Frontal cortex (tissue), 2 donors: Measurements from ENCODE around the genes PGAP4, CYLC2 and OR13C9.

- RAMPAGE, long total RNA, result no peak
Observed at GRCh38 chr9:99823654-99824552, 2.2 kb downstream of the NR4A3 start.

- RAMPAGE, long total RNA, result no peak
Observed at GRCh38 chr9:99836047-99836880, 14.6 kb downstream of the NR4A3 start.

GRCh38 chr9:100009648-100010259 is 89.0 kb downstream of the ERP44 start:
- RAMPAGE, long total RNA, result no peak

GRCh38 chr9:100296756-100297615 is 55.8 kb downstream of the TEX10 start:
- RAMPAGE, long total RNA, result no peak

GRCh38 chr9:100411408-100411959 is 15.5 kb upstream of the MSANTD3 start:
- RAMPAGE, long total RNA, result no peak

- RAMPAGE, long total RNA, result no peak
Observed at GRCh38 chr9:100594031-100594295, 16.1 kb downstream of the CAVIN4 start.

GRCh38 chr9:101029938-101030286 is 1.4 kb downstream of the PLPPR1 start:
- RAMPAGE, long total RNA, result no peak

GRCh38 chr9:101399377-101400134 is 905 bp downstream of the ZNF189 start:
- RAMPAGE, long total RNA, result no peak

- RAMPAGE, long total RNA, result no peak
Observed at GRCh38 chr9:101418360-101418995, 17.1 kb downstream of the ALDOB start.

DNA sequence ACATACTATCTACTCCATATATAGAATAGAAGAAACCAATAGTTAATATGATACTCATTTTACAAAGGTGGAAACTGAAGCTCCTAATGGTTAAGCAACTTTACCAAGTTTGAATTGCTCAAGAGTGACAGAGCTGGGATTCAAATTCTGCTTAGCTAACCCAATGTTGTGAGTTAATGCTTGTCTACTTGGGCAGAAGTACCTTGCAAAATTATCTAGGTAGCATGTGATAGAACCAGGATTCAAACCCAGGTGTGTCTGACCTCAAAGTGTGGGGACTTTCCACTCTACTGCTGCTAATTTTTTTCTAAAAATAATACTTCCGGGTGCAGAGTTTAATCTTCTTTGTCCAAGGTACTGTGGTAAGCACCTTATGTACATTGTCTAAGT is 7.7 kb downstream of the ALDOB start:
- RAMPAGE, long total RNA, result no peak

DNA sequence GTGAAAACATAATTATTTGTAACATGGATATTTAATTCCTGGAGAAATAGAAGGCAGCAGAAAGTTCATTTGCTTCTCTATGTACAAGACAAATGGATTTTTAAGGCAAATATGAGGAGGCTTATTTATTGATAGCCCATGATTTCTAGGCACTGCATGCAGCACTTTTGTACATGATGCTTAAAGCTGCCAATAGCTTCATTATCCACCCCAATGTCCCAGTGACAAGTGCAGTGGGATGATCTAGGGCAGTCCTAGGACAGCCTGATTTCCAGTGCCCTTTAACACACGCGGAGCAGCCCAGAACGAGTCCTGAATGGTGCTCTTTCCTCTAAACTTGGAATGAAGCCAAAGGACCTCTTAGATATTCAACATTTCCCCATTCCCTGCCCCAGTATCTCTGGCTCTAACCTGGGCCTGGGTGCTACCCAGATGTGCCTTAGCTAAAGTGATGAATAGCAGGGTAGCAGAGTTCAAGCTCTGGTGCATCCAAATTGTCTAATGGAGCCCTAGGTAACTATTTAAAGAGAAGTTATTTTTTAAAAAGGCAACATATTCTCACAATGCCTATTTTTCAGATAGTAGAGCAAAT is 1.1 kb downstream of the ALDOB start:
- RAMPAGE, long total RNA, result no peak

DNA sequence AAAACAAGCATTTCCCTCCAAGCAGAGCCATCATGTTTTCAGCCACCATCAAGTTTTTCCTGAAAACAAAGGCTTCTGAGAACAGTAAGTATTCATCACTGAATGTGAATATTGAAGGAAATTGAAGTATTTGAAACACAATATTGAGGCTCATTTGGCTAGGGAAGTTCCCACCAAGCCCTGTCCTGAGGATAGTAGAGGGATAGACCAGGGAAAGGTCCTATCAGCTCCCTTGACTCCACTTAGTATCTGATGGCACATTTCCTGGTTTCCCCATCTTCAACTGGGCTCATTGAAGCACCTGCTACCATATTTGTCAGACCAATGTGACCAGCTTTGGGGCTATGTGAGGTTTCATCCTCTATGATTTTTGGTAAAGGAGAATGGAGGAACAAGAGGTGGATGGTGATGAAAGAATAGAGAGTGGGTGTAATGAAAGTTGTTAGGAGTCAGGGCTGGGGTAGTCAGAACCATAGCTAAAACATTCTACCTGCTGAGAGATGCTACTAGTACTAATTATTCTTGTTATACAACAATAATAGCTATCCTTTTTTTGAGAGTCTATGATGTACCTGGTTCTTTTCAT is 1.7 kb upstream of the ALDOB start:
- RAMPAGE, long total RNA, result no peak

DNA sequence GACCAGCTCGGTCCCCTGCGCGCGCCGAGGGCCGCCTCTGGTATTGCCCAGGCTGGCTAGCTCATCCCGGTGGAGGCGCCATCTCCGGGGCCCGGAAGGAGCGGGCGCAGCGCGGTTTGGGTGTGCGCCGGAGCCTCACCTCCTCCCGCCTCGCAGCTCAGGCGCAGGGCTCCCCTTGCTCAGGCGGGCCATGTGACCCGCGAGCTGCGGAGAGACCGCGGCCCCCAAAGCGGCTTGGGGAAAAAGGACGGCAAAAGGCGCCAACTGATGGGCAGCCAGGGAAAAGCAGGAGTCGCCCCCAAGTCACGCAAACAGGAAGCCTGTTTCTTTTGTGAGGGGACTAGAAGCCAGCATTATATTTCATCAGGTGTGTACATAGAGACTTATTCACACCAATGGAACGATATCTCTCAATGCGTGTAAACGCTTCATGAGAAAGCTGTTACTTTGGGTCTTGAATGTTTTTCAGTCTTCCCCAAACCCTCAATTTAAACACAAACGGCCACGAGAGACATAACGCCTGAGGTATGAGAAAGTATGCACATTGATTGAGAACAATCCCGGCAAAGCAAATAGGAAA is at the start of gene PGAP4:
Gene PGAP4 (minus strand): TSS at position 214 of the 580 bp plus-strand sequence.
- RAMPAGE, long total RNA, result no peak

- RAMPAGE, long total RNA, result no peak
Observed at GRCh38 chr9:102995152-102995561, at the start of gene CYLC2. CYLC2 (plus strand) TSS chr9:102995333.

DNA sequence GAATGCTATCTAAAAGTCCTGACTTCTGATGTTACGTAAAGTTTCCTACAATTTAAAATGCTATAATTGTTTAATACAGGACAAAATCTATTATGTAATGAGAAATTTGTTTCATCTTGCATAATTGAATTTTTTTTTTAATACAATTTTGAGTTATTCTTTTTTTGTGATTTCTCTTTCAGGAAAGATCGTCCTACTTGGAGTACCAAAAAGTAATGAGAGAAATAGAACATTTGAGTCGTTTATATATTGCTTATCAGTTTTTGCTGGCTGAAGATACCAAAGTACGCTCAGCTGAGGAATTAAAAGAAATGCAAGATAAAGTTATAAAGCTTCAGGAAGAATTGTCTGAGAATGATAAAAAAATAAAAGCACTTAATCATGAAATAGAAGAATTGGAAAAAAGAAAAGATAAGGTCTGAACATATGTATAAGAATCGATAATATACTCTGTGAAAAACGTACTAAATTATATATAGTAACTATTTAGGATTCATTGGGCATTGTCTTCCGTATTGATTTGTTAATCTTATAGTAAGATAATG is 7.7 kb downstream of the SMC2 start:
- RAMPAGE, long total RNA, result no peak

DNA sequence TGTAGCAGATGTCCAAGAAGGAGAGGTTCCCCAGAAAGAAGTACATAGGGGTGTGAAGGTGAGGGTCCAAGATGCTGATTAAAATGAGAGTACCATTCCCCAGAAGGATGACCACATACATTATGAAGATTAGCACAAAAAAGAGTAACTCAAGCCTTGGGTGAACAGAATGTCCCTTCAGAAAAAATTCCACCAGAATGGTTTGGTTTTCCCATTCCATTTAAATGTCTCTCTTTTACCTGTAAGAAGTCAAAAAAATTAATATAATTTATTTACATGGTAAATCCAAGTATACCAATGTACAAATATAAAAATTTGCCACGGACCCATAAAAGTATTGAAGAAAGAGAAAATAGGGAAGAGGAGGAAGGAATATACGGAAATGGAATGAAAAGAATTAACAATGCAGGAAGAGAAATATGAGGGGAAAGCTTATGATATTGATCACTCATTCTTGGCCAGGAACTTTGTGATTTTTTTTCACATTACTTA is at the start of gene OR13C9:
Gene OR13C9 (minus strand): TSS at position 220 of the 492 bp plus-strand sequence.
- RAMPAGE, long total RNA, result no peak

DNA sequence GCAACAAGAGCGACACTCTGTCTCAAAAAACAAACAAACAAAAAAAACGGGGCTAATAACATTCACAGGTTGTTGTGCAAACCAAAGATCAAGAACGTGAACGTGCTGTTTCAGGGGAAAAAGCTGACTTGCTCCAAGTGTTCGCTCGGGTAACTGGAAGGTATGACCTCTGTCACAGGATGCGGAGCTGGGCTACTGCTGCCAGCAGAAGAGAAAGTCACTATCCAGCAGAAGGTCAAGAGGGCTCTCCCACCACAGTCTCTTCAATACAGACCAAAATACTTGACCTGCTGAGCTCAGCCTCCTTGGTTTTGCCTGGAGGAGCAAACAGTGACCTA is 59.7 kb downstream of the ABCA1 start:
- RAMPAGE, long total RNA, result no peak

GRCh38 chr9:104907236-104907708 is 20.7 kb downstream of the ABCA1 start:
- RAMPAGE, long total RNA, result no peak

GRCh38 chr9:104961213-104961687 is 33.3 kb upstream of the ABCA1 start:
- RAMPAGE, long total RNA, result no peak

GRCh38 chr9:104991627-104992350 is 63.8 kb upstream of the ABCA1 start:
- RAMPAGE, long total RNA, result no peak